LHCN-M2 (cell line): ENCODE data around the gene MSH6.

DNA sequence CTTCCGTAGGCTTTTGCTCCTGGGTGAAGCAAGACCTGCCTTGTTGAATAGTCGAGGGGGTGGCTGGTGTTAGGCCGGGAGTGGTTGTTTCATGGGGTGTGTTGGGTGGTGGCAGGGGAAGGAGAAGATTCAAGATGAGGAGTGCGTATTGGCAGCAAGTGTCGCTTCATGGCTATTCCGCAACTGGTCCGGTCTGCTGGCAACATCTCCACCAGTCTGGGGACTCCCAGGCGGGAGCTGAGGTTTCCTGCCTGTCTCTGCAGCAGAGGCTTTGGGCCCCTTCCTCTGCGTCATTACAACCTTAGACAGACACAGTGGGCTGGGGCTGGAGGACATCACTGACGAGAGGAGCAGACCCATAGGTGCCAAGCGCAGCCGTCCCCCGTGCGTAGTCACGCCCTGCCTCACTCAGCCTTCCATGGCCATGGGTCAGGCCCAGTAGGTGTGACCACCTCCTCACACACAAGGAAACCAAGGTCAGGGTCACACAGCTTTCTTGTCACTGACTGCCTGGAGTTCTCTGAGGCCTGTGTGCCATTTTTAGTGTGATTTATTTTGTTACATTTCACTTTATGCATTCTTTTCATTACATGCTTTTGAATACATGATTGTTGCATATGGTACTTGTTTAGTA lies 38.6 kb downstream of the TTC7A start:
- RAMPAGE, long total RNA = no peak

DNA sequence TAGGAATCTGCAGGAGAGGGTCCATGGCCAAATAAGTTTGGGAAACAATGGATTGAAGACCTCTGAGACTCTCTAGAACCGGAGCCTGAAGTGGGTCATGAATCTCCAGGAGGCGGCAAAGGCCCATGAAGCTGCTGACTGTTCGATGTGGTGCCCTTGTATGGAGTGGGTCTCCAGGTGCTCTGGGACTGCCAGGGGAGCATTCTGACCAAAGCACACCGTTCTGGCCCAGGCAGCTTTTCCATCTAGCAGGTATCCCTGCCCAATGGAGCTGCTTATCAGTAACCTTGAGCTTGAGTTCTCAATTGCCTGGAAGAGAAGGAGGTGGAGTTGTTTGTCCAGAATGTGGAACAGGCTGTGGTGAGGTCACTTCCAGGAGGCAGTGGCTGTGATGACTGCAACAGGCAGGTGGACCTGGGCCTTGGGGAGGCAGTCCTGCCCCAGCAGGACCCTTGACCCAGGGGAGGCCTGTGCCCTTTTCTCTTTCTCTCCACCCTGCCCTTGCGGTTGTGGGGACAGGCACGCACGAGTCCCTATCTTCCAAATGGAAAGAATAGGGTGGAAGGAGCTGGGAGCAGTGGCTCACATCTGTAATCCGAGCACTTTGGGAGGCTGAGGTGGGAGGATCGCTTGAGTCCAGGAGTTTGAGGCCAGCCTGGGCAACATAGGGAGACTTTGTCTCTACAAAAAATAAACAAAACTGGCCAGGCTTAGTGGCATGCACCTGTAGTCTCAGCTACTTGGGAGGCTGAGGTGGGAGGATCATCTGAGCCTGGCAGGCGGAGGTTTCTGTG lies 40.7 kb downstream of the TTC7A start:
- RAMPAGE, long total RNA = no peak

- RAMPAGE, long total RNA = no peak
Measured at GRCh38 chr2:46988806-46989655, 48.0 kb downstream of the TTC7A start.

DNA sequence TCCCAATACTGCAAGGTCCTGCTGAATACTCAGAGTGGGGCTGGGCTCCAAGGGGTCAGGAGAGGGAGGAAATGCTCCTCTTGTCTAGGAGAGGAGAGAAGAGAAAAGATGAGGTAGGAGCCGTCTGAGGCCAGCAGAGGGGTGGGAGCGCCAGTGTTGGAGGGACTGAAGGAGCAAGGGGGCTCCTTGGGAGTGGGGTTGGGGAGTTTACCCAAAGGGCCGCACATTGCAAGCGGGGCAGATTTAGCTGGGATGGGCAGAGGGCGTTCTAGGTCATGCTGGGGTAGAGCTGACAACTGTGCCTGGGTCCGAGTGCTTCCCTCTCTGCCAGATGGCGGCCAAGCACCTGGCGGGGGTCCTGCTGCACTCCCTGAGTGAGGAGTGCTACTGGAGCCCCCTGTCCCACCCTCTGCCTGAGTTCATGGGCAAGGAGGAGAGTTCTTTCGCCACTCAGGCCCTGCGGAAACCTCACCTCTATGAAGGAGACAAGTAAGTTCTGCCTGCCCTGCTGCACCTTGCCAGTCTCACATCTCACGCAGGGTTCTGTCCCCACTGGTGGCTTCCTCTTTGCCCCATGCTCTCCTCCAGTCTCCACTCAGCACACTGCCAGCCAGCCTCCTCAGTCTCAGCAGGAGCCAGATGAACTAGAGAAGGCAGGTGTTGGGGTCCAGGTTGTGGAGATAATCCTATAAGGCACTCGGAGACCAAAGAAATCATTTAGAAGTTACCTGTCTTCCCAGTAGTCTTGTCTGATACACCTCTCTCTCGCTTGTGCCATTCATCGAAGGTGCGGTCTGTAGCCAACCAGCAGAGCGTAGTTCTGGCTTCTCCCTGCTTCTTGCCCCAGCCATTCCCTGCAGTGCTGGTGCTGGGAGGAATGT lies 53.2 kb downstream of the TTC7A start:
- RAMPAGE, long total RNA = no peak

DNA sequence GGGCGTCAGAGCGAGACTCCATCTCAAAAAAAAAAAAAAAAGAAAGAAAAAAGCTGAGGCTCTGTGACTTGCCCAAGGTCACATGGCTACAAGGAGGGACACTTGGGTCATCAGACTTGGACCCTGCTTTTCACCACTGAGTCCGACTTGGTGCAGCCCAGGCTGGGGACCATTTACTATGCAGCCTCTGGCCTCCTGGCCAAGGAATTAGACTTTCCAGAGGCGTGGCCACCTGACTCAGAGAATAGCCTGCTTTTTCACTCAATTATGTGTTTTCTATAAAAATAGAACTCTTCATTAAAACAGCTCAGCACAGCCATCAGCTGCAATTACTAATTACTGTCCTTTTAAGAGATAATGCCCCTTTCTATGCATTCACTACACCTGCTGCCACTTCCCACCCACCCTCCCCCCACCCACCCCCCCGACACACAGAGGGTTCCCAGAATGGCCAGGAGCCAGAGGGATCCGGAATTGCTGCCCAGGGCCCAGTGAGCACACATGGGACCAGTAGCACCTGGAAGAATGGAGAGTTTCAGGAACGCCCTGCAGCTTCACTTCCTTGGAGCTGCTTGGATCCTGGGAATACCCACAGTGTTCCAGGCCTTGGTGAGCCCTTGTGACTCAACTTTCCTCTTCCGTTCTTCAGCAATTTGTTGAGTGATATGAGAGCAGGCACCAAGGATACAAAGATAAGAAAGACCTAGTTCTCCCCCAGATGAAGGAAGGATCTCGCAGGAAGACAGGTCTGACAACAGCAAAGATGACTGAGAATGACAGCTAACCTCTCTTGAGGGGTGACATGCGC lies 97.4 kb downstream of the TTC7A start:
- RAMPAGE, long total RNA = no peak

DNA sequence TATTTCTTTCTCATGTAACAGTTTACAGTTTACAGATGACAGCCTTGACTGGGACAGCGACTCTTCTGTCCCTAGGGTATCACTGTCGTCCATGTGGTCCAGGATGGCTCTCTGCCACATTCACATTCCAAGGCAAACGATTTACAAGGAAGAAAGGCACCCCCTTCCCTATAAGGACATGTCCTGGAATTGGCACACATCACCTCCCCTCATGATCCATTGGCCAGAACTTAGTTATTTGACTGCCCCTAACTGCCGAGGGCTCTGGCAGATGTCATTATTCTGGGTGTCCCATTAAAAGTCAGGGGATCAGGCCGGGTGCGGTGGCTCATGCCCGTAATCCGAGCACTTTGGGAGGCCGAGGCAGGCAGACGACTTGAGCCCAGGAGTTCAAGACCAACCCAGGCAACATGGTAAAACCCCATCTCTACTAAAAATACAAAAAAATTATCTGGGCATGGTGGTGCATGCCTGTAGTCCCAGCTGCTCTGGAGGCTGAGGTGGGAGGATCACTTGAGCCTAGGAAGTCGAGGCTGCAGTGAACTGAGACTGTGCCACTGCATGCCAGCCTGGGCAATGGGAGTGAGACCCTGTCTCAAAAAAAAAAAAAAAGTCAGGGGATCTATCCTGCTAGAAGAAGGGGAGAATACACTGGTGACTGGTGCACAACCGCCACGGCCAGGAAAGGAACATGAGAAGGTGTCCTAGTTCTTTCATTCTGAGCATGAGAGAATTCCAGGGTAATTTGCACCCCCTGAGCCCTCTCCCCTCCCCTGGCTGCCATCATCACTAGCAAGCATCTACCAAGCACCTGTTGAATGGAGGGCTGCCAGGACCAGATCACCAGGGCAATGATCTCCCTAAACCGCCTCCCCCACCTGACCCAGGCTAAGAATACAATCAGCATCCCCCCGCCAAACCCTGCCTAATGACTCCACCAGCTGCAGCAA lies 100.6 kb downstream of the STPG4 start:
- RAMPAGE, long total RNA = no peak

- RAMPAGE, long total RNA = no peak
Measured at GRCh38 chr2:47057524-47058034, 97.5 kb downstream of the STPG4 start.

DNA sequence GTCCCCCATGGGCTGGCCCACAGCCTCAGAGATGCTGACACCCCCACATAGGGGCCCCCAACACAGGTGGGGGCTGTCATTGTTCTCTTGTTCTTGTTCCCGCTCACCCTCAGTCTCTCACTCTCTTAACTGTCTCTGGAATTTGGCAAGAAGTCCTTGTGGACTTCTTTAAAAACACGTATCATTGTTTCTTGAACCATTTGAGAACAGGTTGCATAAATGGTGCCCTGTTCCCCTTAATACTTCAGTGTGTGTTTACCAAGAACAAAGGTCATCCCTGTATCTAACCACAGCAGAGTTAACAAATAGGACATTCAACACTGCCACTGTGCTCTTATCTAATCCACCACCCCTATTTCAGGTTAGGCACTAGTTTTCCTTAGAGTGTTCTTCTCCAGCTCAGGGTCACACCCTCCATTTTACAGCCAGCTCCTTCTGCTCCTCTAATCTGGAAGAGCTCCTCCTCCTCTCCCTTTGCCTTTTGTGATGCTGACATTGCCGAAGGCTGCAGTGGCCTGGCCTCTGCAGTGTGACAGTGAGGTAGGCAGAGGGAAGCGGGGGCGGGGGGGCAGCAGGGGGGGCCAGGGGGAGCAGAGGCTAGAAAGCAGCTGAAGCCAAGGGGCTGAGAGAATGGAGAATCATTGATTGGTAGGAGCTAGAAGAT lies 76.1 kb downstream of the STPG4 start:
- RAMPAGE, long total RNA = no peak

DNA sequence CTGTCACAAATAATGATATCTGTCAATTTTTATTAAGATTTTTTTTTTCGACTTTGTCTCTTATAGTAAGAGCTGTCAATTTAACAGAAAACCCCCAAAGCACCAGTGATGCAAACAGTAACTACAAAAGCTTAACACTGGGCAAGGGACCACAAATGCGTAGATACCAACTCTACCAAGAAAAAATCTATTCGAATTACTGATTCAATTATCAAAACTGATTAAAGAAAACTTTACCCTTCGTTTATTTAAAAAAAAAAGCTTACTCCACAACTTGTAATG lies 1.9 kb downstream of the CALM2 start:
- RAMPAGE, long total RNA = no peak

- RAMPAGE, long total RNA = no peak
Measured at GRCh38 chr2:47230420-47230918, 54.2 kb upstream of the CALM2 start.

DNA sequence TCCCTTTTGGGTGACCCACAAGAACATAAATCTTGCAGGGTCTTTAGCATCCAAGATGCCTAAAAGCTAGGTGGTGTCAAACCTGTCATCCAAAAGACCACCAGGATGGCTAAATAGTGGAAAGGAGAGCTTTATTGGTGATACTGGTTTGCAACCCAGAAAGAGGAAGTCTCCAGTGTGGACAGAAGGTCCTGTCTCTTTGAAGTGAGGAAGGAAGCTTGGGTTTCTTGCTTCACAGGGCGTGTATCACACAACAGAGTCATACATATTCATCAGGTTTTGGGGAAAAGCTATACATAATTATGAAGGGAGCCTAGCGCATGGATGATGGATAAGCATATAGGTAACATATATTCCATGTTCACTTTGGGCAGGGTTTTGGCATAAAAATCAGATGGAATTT lies 68.5 kb upstream of the EPCAM start:
- RAMPAGE, long total RNA = no peak

DNA sequence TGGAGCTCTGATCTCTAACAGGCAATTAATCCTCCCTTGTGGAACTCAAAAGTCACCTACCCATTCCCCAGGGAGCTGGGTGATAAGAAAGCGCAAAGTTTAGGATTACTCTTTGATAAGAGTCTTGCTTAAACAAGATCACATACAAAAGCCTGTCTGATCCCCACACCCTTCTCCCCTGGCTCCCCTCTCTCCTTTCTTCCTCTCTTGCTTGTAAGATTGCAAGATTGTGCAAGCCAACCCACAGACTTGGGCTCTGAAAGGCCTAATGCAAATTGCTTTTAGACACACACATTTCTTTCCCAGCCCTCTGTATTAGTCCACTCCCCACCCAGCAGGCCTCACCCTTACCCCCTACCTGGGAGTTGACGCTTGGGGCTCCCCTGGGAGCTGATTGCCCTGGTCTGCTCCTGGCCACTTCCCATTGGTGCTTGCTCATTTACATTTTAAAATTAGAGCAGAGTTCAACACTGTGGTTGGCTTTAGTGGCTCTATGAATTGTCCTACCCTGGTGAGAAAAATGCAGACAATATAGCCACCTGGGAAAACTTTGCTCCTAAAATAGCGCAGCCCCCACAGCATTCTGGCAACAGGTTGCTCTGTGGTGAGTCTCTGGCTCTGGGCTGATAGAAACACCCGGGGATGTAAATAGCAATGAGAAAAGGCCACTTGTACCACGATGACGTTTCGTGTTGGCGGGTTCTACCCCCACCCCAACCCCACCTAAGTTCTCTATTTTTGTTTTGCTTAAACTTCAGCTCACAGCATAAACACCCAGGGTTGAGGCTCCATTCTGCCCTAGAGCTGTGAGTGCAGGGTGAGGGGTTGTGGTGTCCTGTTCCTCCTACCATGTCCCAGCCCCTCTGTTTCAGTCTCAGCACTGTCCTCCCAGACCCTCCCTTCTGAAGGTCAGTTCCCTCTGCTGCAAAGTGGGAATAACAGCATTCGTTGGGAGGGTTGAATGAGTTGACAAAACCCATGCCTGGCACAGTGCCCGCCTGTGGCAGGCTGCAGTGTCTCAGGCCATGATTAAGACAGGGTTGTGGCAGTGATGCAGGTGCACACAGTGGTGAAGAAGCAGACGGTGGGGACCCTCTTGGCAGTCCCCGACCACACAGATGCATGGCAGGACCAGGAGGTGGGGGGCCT lies 58.7 kb upstream of the EPCAM start:
- RAMPAGE, long total RNA = no peak

- RAMPAGE, long total RNA = no peak
Measured at GRCh38 chr2:47334150-47334805, 34.8 kb upstream of the EPCAM start.

- RAMPAGE, long total RNA = no peak
Measured at GRCh38 chr2:47378879-47379129, 9.7 kb downstream of the EPCAM start.

DNA sequence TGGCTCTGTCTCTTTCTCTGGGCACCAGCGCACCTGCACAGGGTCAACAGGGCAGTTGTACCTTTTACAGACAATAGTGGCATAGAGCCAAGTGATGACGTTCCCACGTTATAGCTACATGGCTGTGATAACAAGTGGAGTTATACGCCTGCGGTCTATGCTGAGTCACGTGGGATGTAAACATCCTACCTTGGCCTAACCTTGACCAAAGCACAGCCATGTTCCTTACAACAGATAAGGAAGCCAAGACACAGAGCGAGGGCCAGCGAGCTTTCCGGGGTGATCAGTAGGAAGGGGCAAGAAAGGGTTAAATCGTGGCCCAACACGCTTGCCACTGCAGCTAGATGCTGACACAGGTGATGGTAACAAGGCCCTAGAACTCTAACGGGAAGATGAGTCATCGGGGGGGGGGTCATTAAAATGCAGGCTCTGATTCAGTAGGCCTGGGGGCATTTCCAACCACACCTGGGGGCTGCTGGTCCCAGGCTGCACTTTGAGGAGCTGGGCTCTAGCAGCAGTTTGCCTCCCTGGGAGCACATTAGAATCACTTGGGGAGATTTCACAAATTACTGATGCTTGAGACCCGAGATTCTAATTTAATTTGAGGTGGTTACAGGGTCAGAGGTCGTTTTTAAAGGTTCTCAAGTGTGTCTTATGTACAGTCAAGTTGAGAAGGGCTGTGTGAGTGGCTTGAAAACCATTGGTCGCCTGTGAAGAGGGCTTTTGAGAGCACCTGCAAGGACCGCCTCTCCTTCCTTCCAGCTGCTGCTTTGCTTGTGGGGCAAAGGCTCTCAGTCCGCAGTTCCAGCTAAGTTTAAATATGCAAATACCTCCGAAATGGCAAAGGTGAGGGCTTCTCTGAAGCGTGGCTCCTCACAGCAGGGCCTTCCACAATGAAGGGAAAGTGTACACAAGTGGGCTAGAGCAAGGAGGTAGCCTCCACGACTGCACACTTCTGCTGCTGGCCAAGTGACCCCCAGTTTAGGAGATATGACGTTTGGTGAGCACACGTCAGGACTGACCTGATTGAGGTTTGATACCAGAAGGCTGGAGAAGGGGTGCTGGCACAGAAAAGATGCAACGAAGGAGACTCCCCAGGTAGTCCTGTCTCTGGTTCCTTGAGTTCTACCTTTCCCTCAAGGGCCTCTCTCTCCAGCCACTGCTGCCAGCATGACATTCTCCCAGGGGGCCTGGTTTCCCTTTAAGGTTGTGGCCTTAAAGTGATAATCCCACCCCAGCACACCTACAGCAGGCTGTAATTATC lies 84.2 kb upstream of the KCNK12 start:
- RAMPAGE, long total RNA = no peak

DNA sequence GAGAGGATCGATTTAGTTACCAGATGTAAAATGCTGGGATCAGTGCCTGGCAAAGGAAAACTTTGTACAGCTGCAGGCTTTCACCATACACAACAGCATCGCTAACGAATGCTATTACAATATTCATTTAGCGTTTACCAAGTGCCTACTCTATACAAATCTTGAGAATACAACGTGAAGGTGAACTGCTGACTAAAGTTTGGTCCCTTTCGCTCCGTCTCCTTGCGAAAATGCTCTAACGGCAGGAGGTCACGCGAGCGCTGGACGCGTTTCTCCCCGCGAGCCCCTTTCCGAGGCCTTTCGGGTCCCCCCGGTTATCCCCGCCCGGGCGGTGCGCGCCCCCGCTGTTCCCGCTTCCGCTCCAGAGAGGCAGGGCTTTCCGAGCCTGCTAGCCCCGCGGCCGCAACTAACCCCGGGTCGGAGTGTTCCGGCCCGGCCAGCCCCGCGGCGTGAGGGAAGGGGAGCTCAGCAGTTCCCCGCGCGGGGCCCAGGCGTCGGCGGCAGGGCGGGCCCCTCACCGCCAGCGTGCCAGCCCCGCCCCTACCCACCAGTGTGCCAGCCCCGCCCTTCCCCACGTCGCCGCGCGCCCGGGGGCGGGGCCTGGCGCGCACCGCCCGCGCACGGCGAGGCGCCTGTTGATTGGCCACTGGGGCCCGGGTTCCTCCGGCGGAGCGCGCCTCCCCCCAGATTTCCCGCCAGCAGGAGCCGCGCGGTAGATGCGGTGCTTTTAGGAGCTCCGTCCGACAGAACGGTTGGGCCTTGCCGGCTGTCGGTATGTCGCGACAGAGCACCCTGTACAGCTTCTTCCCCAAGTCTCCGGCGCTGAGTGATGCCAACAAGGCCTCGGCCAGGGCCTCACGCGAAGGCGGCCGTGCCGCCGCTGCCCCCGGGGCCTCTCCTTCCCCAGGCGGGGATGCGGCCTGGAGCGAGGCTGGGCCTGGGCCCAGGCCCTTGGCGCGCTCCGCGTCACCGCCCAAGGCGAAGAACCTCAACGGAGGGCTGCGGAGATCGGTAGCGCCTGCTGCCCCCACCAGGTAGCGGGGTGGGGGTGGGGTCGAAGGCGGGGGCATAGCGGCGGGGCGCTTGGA lies at the start of gene MSH6:
Gene MSH6, plus strand, starts transcription at position 686 of the 1,088 bp plus-strand sequence.
- RAMPAGE, long total RNA = no peak

- RAMPAGE, long total RNA = no peak
Measured at GRCh38 chr2:47785794-47786499, 3.0 kb downstream of the MSH6 start.

DNA sequence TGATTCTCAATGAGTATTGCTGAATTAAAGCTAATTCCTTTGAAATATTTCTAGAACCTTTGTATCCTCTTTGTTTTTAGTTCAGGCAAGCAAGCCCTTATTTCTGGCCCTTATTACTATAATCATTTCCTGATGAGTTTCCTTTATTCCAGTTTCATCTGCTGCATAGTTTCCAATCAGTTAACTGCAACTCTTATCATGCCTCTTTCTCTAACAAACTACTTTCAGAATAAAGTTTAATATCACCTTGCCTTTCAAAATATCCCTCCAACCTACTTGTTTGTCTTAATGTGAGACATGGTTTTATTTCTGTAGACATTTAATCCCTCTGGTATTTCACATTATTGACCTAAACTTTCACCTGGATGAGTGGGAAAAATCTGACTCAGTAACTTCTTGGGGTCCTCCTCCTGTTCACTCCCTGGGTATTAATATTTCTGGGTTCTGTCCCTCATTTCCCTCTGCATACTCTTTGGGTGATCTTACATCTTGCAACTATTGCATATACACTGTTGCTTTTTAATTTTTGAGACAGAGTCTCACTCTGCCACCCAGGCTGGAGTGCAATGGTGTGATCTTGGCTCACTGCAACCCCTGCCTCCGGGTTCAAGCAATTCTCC lies 27.9 kb downstream of the MSH6 start:
- RAMPAGE, long total RNA = no peak

- RAMPAGE, long total RNA = no peak
Measured at GRCh38 chr2:47839311-47839852, 56.4 kb downstream of the MSH6 start.

DNA sequence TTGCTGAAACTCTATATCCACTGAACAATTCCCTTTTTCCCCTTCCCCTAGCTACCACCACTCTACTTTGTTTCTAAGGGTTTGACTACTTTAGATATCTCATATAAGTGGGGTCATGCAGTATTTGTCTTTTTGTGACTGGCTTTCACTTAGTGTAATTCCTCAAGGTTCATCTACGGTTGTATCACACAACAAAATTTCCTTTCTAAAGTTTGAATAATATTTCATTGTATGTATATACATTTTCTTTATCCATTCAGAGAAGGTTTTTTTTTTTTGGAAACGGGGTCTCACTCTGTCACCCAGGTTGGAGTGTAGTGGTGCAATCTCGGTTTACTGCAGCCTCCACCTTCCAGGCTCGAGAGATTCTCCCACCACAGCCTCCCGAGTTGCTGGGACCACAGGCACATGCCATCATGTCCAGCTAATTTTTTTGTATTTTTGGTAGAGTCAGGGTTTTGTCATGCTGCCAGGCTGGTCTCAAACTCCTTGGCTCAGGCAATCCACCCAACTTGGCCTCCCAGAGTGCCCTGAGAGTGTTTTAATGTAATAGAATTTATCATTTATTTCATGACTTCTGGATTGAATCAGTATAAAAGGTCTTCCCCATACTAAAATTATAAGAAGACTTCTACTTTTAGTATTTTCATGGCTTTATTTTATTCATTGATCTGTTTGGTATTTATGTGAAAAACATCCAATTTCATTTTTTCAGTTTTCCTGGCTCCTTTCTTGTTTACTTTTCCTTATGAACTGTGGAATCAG lies 26.4 kb downstream of the FBXO11 start:
- RAMPAGE, long total RNA = no peak